MCF 10A (cell line): ENCODE data around the genes CTAGE9 and CCN2.

DNA sequence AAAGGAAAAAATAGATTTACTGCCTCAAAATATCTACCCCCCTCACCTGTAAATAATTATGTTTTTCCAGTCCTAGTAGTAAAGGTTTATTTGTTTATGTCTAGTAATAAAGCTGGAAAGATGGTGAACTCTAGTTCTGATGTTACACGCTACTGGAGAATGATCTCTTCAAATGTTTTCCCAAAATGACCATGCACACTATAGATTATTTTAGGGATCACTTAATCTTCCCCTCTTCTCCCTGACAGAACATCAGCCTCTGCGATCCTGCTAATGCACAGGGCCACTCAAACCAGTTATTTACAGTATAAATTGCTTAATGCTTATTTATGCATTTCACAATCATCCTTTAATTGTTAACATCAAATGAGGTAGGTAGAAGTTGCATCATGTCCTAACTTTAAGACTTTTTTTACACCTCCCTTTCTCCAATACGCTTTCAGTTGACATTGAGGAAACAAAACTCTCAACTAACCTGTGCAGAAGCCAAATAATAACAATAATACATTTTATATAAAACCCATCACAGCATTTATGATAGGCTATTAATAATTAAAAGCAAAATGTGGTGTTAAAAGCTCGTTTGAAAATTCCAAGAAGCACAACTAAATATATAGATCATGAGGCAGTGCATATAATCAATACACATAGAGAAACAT lies 10.7 kb upstream of the ARG1 start:
- PRO-cap, result no peak
- RRBS, result no CpG with 5 or more reads among the region's 4 CpGs

- PRO-cap, result no peak
- RRBS, result no CpG with 5 or more reads among the region's 20 CpGs
Observed at GRCh38 chr6:131710823-131711300, at the start of gene CTAGE9. Gene CTAGE9, minus strand, starts transcription at chr6:131711017.

- PRO-cap, result no peak
- RRBS, result no CpG with 5 or more reads among the region's 3 CpGs
Observed at GRCh38 chr6:131947460-131948070, 3.6 kb downstream of the CCN2 start.

DNA sequence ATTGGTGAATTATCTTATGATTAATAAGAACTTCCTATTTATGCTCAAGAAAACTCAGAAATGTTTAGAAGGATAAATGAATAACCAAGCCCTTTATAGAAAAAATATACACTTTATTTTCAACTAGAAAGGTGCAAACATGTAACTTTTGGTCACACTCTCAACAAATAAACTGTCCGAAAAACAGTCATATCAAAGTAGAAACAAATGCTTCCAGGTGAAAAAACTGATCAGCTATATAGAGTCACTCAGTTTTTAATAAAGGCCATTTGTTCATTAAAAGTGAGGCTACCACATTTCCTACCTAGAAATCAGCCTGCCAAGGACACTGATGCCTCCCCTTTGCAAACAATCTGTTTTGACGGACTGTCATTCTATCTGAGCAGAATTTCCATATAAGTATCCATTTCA lies 3.1 kb downstream of the CCN2 start:
- PRO-cap, result no peak
- RRBS, result no CpG with 5 or more reads among the region's 2 CpGs

DNA sequence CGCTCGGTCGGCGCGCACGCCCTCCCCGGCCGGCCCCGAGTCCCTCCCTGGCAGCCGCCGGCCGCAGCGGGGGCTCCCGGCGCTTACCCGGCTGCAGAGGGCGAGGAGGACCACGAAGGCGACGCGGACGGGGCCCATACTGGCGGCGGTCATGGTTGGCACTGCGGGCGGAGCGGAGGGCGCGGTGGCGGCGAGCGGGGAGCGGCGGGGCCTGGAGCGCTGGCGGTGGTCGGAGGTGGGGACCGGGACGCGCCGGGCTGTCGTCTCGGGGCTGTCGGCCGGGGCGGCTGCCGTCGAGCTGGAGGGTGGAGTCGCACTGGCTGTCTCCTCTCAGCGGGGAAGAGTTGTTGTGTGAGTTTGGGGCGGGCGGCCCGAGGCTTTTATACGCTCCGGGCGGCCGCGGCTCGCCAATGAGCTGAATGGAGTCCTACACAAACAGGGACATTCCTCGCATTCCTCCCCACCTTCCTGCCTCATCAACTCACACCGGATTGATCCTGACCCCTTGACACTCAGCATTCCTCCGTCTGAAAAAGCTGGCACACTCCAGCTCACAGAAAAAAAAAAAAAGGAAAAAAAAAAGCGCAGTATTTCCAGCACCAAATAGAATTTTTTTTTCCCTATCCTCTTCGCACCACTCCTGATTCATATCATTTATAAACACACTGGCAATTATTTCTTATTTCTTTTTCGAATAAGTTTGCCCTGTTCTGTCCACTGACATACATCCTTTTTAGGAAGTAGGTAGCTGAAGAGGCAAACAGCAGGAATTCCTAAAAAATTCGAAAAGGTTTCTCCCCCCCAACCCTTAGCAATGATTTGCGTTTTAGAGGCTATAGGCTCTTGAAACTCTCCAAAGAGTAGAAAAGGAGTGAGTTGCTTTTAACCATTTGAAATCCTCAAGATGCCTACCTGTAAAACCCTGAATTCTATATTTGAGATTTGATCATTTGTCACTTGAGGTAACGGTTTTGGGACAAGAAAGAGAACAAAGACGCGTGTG lies at the start of gene CCN2:
TSS of gene CCN2 (minus strand) at position 353 of the 1,003 bp plus-strand sequence.
- PRO-cap, result bidirectional peak, plus-strand start at position 410 of the sequence, minus-strand start at position 353 of the sequence; bidirectional peak, plus-strand start at position 484 of the sequence, minus-strand start at position 493 of the sequence
- RRBS, result under 1% methylated on average over 13 of the region's 70 CpGs

DNA sequence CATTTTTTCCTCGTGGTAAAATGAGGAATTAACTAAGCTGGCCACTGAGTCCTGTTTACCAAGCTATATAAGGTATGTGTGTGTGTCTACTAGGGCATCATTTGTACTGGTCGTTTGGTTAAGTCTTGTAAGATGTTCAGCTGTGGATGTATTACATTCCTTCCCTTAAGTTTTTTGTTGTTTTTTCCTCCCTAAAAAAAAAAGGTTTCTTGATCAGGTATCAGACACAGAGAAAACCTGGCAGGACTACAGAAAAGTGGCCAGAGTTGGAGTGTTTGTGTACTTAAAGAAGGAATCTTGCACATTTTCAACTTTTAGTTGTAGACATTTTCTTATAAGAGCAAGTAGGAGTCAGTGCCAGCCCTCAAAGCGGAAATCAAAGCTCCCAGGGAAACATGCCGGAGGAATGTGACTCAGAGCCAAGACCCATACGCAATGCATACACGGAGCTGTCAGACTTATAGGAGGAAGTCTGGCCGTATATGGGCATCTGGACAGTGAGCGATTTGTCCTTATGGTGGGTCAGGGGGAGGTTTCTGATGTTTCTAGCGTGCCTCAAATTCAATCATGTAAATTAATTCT lies 3.4 kb upstream of the CCN2 start:
- PRO-cap, result bidirectional peak, plus-strand start at position 455 of the sequence, minus-strand start at position 371 of the sequence
- RRBS, result no CpG with 5 or more reads among the region's 9 CpGs

DNA sequence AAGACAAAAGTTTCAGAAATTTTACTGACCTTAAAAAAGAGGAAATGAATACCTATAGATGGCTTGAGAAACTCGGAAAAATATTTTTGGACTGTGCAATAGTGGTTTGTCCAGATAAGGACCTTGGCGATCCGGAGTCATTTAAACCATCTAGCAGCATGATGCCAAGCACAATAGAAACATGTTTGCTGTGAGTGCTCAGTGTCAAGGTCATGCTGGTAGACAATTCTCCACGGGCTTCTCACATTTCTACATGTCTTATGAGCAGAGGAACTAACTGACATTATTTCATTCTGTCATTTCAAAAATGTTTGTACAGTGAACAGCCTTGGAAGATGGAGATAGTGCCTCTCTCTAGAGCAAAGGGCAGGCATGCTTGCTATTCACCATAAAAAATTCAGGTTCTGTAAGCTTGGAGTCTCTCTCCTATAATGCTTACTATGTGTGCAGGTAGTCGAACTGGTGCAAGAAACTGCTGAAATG lies 25.4 kb upstream of the CCN2 start:
- PRO-cap, result no peak
- RRBS, result no CpG with 5 or more reads among the region's 5 CpGs

- PRO-cap, result no peak
- RRBS, result no CpG with 5 or more reads among the region's 8 CpGs
Observed at GRCh38 chr6:131998502-131999110, 47.4 kb upstream of the CCN2 start.

DNA sequence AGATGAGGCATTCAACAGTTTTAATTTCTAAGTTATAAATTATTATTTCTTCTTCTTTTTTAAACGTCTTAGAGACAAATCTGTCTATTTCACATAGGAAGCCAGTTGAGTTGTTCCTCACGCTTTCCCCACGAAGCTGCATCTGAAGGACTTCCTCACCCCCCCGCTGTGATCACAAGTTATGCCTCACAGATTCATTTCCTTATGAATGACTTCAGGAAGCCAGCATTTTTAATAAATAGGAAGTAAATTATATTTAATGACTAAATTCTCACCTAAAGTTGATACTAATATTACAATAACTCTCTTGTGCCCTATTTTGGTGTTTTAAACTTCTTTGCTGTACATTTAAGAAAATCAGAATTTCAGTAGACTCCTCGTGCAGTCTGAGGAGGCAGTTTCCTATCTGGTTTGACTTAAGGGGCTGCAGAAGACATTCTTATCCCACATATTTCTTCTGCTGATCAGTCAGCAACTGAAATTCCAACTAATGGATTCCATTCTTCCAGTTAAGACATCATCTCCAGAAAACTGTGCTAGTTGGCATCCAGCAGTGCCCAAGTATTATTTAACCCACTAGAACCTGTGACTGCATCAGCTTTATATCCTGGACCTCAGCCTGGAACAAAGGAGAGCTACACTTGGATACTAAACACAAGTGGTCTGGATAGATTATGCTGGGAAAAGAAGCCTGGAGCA lies 182.7 kb upstream of the CCN2 start:
- PRO-cap, result no peak
- RRBS, result no CpG with 5 or more reads among the region's 5 CpGs

- PRO-cap, result no peak
- RRBS, result no CpG with 5 or more reads among the region's 4 CpGs
Observed at GRCh38 chr6:132153360-132153700, 202.2 kb upstream of the CCN2 start.

- PRO-cap, result no peak
- RRBS, result no CpG with 5 or more reads among the region's 5 CpGs
Observed at GRCh38 chr6:132333469-132334026, 67.7 kb downstream of the MOXD1 start.

DNA sequence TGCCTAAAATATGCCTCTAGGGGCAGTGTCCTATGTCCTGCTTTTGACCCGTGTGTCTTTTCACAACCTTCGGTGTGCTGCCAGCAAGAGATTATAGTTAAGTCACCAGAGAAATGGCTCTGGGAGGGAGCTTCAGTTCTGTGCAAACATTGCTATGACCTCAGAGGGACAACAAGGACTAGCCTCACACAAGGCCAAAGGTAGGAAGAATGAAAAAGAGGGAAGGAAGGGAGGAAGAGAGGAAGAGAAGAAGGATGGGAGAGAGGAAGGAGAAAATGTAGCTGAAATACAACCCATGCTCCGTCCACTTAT lies 9.0 kb upstream of the TAAR5 start:
- PRO-cap, result no peak
- RRBS, result no CpG with 5 or more reads among the region's 3 CpGs

DNA sequence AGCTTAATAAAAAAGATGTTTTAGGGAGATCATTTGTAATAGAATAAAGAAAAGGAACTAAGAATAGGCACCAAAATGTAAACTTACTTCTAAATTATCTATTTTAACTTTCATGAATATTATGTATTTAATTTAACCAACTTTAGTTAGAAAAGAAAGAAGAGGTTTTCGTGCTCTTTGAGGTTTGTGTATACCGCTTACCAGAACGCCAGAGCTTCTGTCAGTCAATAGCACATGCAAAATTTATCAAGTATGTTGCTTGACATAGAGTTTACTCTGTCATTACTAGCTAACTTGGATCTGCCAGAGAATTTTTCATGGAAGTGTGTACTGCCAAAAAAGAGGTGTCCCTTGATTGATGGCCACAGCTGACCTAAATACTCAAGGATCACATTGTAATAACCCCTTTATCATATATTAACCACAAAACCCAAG lies 194.2 kb upstream of the EYA4 start:
- PRO-cap, result no peak
- RRBS, result no CpG with 5 or more reads among the region's 3 CpGs

- PRO-cap, result no peak
- RRBS, result no CpG with 5 or more reads among the region's 14 CpGs
Observed at GRCh38 chr6:133243290-133243763, 2.2 kb downstream of the EYA4 start.

DNA sequence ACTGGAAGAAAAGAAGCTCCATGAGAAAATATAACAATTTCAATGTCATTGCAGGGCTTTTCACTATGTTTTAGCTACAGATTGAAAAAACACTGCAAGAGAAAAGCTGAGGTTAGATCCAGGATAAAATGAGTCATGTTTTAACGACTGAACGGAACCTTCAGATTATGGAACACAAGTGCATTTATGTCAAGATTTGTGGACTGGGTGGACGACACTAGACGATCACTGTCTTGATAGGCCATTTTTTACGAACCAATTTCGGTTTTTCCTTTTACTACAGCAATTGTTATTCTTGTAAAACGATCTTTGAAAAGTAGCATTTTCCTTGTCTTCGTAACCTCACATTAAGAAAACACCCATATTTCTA lies 294.3 kb upstream of the TCF21 start:
- PRO-cap, result no peak
- RRBS, result no CpG with 5 or more reads among the region's 8 CpGs

DNA sequence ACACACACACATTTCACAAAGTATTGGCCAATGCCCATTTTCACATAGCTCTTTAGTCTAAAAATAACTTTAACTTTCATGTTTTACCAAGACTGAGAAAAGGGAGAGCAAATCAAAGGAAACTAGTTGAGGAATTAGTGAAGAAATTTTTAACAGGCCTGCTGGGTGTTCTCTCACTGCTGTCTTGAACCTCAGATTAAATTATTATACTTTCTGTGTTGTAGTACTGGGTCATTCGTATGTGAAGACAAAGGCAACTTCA lies 1.7 kb upstream of the TCF21 start:
- PRO-cap, result no peak
- RRBS, result no CpG with 5 or more reads among the region's 1 CpG

GRCh38 chr6:133895433-133896697 lies 7.0 kb downstream of the TCF21 start:
- PRO-cap, result no peak
- RRBS, result no CpG with 5 or more reads among the region's 53 CpGs

- PRO-cap, result no peak
- RRBS, result no CpG with 5 or more reads among the region's 4 CpGs
Observed at GRCh38 chr6:134021701-134022174, 30.7 kb downstream of the SLC2A12 start.

DNA sequence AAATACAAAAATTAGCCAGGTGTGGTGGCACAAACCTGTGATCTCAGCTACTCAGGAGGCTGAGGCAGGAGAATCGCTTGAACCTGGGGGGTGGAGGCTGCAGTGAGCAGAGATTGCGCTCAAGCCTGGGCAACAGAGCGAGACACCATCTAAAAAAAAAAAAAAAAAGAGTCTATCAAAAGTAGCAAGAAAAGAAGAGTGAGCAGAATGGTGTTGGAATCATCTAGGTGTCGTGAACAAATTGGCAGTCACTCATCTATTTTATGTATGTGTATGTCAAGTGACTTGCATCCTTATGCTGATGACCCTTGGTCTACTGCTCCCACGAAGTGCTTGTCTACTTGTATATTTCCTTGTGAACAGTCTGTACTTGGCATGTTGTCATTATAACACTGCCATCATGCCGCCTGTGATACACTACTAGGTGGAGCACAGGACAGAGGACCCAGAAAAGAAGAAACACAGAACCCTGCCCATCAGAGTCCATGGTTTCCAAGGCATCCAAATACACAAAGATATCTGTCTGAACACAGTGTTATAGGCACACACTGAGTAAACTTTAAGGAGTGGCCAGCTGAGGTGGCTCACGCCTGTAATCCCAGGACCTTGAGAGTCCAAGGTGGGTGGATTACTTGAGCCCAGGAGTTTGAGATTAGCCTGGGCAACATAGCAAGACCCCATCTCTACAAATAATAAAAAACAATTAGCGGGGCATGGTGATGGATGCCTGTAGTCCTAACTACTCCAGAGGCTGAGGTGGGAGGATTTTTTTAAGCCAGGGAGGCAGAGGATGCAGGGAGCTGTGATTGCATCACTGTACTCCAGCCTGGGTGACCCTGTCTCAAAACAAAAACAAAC lies 110.4 kb upstream of the SLC2A12 start:
- PRO-cap, result no peak
- RRBS, result no CpG with 5 or more reads among the region's 8 CpGs

DNA sequence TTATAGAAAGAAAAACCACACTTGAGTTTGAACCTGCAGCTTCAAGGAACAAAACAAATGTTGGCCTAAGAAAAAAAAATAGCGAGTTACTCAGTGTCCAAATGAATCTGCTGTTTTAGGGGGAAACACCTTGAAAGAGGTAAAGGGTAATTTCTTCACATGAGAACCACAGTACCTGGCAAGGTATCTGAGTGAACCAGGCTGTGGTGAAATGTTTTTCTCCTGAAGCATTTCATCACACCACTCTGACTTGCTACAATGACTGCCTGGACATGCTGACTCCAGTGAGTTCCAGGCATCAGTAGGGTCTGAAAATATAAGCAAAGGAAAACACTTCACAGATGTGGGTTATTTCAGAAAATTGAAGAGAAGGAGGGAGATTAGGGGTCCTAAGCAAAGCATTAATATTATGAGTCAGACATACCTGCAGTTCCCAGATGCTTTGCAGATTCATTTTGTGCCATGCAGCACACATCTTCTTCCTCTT lies 206.1 kb upstream of the SGK1 start:
- PRO-cap, result no peak
- RRBS, result no CpG with 5 or more reads among the region's 1 CpG